Hair follicle dermal papilla cell (primary cell): ENCODE measurements around the genes CCDC51 and ATRIP.

DNA sequence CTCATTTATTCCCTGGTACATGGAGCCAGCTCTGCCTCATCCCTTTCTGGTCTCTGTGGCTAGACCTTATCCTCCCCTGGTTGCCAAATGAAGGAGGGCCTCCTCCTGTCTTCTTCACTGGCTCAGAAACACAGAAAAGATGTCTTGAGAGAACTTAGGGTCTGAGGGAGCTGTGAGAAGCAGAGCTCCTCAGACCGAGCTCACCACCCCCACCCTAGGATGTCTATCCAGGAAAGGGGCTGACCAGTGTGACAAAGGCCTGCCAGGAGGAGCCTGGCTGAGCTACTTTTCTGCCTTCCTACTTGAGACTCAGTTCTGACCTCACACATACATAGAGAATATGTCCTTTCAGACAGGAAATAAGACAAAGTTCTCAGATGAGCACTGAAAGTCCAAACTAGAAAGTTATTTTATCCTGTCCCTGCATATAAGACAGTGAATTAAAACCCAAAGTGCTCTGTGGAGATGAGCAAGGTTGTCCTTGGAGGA is 54.5 kb downstream of the KIF9 start:
- CAGE, long polyA plus RNA, result no peak

DNA sequence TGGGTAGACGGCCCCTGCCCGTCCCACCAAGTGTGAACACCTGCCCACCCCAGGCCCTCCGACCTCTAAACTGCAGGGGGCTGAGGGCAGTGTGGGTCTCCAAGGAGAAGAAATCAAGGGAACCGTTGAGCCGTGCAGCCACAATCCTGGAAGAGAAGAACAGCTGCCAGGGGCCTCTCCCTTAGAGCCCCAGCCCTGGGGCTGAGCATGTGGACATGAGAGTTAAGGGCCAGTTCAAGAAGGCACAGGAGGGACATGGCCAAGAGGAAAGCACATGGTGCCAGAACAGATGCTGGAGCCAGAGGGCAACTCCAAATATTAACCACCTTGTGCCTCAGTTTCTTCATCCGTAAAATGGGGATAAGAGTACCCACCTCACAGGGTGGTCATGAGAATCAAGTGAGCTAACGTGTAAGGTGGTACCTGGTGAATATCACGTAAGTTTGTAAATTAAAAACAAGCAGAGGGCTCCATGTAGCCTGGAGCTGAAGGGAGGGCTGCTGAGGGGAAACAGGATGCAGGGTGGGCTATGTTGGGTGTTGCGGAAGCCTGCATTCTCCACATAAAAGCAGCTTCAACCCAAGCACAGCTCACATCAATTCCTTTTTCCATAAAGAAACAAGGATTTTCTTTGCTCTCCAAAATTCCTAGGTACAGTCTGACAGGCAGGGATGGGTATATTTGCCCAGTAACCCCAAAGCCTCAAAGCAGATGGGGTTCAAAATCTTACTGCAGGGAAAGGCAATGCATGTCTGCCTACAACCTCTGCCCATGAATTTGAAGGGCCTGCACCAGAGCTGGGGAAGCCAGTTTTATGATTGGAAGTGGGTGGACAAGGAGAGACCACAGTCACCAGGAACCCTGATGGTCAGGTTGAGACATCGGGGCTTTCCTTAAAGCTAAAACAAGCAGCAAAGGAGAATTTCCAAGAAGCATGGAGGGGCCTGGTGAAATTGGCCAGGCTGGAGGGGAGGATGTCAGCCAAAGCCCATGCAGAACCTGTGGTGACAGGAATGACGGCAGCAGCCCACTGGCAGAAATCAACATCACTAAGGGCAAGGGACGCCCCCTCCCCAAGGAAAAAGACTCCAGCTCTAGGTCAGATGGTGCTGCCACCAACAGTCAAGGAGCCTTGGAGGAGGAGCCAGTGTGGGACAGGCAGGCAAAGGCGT is 34.6 kb downstream of the PTPN23 start:
- CAGE, long polyA plus RNA, result no peak

- CAGE, long polyA plus RNA, result no peak
Measured at GRCh38 chr3:47417385-47417989, 36.7 kb downstream of the PTPN23 start.

GRCh38 chr3:47500439-47501150 is 12.9 kb downstream of the ELP6 start:
- CAGE, long polyA plus RNA, result no peak

- CAGE, long polyA plus RNA, result no peak
Measured at GRCh38 chr3:47515798-47516268, 2.3 kb upstream of the ELP6 start.

GRCh38 chr3:47609814-47611148 is 31.6 kb upstream of the CSPG5 start:
- CAGE, long polyA plus RNA, result no peak

- CAGE, long polyA plus RNA, result no peak
Measured at GRCh38 chr3:47612186-47612724, 33.6 kb upstream of the CSPG5 start.

DNA sequence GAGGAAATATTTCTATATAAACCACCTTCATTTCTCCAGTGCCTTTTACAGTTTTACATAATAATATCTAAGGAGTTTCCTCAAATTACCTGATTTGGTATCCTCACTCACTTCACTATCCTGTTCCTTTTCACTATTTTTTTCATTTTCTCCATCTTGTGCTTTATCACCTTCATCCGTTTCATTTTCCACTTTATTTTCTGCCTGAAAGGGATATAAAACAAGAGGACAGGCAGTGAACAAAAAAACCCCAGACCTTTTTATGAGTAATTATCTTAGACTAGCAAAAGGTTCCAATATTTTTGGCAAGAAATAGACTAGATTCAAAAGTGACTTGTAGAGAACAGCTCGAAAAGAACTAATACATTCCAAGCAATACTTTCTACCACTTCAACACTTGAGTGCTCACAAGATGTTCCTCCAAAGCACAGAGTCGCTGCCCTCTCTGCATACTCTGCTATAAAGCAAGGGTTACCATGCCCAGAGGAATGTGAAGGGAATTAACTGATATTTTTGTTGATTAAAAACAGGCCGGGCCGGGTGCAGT is 57.3 kb upstream of the CSPG5 start:
- CAGE, long polyA plus RNA, result no peak

- CAGE, long polyA plus RNA, result no peak
Measured at GRCh38 chr3:47850369-47851261, 47.7 kb downstream of the DHX30 start.

GRCh38 chr3:47891193-47891612 is 88.3 kb downstream of the DHX30 start:
- CAGE, long polyA plus RNA, result no peak

DNA sequence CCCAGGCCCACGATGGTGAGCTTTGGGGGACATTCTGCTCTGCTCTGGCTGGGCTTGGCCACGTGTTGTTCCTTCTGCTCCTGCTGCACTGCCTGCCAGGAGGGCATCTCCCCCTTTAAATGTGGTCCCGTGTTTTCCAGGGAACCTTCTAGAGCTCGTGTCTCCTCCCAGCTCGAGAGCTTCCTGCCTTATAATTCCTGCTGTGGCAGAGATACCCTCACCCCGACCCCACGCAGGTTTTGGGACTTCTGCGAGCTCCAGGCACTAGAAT is 338 bp downstream of the CAMP start:
- CAGE, long polyA plus RNA, result no peak

GRCh38 chr3:48356314-48356932 is 15.6 kb upstream of the FBXW12 start:
- CAGE, long polyA plus RNA, result no peak

- CAGE, long polyA plus RNA, result no peak
Measured at GRCh38 chr3:48403720-48404789, 25.8 kb downstream of the PLXNB1 start.

DNA sequence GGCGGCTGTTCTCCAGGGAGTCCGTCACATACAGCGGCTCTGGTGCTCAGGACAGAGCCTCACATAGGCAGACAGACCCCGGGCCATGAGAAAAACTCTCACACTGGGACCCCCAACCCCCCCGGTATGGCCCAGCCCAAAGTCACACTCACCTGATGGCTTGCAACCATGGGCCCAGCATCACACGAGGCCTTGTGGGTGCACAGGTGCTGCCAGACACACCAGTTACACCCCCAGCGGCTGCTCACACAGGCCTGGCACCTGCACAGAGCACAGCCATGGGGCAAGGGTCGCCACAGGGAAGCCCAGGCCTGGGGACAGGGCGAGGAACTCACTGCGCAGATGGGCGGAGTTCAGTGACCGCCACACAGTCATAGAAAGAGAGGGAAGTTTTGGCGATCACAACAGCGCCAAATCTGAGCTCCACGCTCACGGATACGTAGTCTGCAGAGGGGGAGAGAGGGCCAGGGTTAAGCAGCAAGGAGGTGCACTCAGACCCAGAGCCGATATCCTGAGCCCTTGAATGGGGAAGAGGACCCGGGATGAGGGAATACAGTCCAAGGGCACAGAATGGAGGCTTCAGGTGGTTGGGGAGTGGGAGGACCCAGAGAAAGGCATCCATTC is 9.3 kb downstream of the PLXNB1 start:
- CAGE, long polyA plus RNA, result no peak

- CAGE, long polyA plus RNA, result no peak
Measured at GRCh38 chr3:48430587-48430760, 588 bp upstream of the PLXNB1 start.

DNA sequence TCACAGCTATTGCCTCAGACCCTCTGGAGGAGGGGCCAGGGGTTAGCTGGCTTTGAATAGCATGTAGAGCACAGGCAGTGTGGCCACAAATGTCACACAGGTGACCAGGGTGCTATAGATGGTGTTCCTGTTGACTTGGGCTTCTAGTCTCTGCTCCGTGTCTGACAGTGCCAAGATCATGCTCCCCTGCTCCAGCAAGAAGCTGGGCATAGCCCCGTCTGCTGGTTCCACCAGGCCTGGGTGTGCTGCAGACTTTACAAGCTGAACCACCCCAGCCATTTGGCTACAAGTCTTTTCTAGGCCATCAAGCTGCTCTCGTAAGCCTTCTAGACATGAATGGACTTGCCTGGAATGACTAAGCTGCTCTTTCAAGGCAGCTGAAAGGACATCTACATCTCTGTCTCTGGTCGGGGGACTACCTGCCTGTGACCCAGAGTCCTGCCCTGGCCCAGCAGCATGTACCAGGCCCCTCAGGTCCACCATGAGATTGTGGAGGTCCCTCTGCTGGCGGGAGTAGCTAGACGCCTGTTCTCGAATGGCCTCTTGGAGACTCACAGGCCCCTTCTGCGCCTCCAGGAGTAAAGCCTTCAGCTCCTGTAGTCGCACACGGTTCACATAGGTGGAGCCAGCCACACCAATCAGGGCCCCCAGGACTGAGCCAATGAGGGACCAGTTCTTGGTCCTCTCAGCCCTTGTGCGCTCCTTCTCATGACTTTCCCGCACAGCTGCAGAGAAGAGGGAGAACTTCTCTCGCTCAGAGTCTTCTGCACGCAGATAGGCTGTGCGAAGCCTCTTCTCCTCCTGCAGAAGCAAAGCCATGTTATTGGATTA is 2.7 kb upstream of the PLXNB1 start:
- CAGE, long polyA plus RNA, result no peak

- CAGE, long polyA plus RNA, result no peak
Measured at GRCh38 chr3:48439842-48440393, at the start of gene CCDC51. Gene CCDC51, minus strand, starts transcription at chr3:48440119.

DNA sequence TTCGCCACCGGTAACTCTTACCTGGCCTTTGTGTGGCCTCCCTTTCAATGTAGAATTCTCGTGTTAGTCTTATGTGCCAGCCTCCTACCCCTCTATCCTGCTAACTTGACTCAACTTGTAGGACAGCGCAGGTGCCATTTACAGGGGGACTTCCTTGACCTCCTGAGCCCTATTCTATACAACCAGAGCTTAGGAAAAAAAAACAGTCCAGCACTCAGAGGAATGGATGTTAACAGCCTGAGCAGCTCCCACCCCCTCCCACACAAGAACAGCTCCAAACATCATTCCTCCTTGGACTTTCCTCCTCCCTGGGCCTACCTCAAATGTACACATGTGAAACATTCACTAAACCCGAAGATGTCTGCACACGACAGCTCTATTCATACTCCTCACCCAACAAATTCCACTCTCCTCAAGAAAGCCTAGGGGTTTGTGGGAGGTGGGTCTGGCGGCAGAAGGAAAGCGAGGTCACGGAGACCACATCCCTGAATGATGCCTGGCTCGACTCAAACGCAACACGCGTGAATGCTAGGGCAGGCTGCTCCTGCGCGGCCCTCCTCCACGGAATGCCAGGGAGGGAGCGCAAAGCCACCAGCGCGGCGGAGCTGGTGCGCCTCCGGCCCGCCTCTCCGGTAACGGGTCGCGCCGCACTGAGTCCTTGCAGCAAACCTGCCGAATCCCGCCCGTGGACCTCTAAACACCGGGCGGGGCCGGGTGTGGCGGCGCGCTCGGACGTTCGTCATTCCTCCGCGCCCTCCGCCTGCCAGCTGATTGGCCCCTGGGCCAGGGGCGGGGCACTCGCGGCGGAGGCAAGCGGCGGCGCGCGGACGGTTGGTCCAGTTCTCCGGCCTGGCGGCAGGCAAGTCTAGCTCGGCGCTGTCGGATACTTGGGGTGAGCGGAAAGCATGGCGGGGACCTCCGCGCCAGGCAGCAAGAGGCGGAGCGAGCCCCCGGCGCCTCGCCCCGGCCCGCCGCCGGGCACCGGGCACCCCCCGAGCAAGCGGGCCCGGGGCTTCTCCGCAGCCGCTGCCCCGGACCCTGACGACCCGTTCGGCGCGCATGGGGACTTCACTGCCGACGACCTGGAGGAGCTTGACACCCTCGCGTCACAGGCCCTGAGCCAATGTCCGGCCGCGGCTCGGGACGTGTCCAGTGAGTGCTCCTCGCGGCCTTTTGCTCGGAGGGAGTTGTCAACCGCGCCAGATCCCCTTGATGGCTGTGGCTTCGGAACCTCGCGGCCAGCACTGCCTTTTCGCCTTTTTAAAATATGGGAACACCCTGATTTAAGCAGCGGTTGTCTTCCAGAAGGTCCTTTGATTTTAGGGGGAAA is at the start of gene ATRIP:
TSS of gene ATRIP (plus strand) at position 797 of the 1,330 bp plus-strand sequence.
- CAGE, long polyA plus RNA, result no peak

DNA sequence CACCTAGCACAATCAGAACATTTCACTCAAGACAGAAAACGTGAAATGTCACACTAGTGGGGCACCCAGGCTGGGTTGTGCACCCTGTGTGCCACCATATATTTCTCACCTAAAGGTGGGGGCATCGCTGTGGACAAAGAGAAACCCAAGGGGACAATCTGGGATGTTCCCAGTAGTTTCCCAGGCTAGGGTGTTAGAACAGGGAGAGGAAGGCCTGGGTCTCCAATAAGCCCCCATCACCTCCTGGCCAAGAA is 903 bp upstream of the SHISA5 start:
- CAGE, long polyA plus RNA, result no peak

DNA sequence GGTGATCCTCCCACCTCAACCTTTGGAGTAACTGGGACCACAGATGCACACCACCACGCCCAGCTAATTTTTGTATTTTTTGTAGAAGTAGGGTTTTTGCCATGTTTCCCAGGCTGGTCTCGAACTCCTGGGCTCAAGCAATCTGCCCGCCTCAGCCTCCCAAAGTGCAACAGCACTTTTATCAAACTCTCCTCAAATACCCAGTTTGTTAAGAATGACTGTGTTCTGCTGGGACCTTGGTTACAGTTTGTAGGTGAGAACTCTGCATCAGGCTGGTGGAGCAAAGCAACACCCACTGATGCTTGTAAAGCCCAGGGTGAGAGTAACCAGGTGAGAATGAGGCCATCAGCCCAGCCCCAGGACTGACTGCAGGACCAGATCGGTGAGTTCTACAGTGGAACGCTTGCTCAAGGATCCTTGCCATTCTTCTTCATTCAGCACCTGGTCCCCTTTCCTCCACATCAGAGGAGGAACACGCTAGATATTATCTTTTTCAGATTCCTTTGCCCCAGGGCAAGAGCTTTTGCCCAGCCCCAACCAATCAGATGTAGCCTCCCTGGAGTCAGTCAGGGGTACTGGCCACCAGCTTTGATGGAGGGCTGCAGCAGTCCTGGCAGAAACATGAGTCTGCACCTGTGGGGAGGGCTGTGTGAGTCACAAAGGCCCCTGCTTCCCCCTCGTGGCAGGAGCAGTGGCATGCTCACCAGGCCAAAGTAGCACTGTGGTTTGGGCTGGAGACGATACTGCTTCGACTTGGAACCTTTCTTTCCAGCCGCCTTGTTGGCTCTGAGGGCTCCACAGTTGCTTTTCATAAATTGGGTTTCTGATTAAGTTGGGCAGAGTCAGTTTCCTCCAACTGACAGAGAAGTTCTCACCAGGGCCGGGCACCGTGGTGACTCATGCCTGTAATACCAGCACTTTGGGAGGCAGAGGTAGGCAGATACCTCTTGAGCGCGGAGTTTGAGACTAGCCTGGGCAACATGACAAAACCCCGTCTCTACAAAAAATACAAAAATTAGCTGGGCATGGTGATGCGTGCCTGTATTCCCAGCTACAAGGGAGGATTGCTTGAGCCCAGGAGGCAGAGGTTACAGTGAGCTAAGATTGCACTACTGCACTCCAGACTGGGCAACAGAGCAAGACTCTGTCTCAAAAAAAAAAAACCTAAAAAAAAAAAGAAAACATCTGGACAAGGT is 3.5 kb upstream of the SHISA5 start:
- CAGE, long polyA plus RNA, result no peak